Measurements from ENCODE around the genes OSBPL1A, HRH4 and PSMA8.

DNA sequence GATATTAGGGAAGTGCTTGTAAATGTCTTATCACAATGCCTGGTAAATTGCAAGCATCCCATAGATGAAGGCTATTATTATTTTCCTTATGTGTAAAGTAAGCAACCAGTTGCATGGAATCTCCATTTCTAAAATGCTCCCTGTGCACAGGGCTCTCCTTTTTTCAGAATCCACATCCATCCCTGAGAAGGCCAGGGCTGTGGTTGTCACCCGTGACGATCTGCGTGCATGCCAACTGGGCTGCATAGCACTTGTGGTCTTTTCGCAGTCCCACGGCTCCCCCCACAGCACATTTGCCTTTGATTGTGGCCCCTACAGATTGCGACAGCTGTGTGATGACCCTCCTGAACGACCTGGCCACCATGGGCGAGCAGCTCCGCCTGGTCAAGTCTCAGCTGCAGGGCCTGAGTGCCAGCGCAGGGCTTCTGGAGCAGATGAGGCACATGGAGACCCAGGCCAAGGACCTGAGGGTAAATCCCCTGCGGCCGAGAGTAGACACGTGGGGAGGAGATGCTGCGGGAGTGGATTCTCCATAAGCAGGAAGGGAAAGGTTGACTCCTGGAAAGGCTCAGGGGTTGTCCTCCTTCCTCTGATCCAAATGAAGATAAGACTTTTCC is 119.9 kb upstream of the TTC39C start:
- PRO-cap: no peak

DNA sequence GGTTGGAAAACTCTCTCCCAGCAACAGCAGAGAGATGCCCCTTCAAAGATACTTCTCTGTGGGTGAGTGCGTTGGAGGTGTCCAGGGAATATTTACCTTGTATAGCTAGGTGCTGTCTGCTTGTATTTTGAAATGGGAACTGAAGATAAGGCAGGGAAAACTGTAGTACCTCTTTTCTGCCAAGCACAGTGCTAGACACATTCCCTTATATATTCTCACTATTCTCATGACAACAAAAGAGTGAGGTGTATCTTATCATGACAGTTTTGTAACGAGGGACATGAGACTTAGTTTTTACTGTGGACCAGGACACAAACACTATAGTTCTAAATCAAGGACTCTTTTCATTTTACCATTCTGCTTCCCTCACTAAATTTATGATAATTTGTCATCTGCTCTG is 2.1 kb downstream of the TTC39C start:
- PRO-cap: no peak

DNA sequence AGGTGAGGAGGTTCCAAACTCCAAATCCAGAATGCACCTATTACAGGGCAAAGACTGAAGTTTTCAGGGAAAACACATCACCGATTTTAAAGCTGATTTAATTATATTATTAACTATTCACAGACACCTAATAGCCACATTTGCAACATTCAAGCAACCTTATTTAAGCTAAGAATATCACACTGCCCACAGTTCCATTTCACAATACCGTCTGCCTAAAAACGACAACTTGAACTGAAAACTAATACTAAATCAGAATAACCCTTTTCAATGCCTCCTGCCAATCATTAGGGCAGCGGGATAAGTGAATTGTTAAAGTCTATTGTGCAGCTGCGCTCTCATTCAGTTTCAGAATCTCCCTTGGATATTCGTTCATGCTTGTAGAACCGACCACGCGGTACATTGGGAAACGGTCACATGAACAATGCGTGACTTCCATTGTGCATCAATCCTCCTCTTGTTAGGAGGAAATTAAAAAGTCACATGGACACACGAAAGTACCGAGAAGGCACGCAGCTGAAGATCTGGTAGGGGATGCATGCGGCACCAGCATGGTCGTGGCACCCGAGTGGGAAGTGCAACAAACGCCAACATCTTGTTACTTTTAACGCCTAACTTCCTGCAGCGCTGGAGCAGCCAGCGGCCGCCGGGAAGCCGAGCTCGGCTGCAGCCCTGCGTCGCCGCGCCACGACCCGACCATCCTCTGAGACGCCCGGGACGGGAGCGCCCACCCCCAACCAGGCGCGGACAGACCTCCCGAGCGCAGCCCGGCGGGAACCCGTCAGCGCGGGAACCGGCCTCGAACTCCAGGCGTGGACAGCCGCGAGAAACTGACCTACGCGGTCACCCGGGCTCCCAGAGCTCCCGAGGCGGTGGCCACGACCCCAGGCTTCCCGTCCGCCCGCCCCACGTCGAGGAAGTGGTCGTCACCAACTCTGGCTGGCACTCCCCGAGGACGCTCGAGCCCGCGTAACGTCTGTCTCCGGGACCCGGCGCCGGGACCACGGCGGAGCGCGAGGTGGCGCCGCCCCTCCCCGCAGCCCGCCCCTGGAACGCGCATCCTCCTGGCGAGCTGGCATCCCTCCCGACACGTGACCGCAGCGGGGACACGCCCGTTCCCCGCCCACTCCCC is at the start of gene OSBPL1A:
Gene OSBPL1A (minus strand): TSS at position 1,005 of the 1,132 bp plus-strand sequence.
- PRO-cap: bidirectional peak, plus-strand start at position 482 of the sequence, minus-strand start at position 404 of the sequence; bidirectional peak, plus-strand start outside the sequence, minus-strand start at position 978 of the sequence

DNA sequence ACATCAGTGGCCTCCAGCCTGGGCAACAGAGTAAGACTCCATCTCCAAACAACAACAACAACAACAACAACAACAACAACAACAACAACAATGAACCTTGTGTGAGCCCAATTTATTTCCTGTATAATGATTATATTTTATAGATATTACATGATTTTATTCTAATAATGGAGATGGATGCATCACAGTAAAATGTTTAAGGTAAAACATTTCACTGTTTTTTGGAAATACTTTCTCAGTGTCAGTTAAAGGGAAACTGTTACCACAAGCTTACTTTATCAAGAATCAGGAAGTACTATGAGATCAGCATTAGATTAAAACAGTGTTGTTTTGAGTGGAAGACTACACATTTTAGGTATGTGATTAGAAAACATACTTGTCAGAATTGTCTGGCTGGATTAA is at the start of gene HRH4:
Gene HRH4 (plus strand): TSS at position 345 of the 402 bp plus-strand sequence.
- PRO-cap: no peak

DNA sequence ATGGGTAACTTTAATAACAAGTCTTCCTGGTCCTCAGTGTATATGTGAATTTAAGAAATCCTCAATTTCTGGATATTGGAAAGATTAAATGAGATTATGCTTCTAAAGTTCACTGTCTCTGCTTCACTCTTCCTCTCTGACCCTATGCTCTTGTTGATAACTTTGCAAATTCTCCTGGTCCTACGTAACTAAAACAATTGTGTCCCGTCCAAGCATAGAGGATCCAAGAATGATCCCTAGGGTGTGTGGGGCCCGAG is 363.9 kb downstream of the ZNF521 start:
- PRO-cap: no peak

GRCh38 chr18:25288835-25289306 is 63.1 kb downstream of the ZNF521 start:
- PRO-cap: no peak

GRCh38 chr18:25725123-25725491 is 365.3 kb downstream of the SS18 start:
- PRO-cap: no peak

DNA sequence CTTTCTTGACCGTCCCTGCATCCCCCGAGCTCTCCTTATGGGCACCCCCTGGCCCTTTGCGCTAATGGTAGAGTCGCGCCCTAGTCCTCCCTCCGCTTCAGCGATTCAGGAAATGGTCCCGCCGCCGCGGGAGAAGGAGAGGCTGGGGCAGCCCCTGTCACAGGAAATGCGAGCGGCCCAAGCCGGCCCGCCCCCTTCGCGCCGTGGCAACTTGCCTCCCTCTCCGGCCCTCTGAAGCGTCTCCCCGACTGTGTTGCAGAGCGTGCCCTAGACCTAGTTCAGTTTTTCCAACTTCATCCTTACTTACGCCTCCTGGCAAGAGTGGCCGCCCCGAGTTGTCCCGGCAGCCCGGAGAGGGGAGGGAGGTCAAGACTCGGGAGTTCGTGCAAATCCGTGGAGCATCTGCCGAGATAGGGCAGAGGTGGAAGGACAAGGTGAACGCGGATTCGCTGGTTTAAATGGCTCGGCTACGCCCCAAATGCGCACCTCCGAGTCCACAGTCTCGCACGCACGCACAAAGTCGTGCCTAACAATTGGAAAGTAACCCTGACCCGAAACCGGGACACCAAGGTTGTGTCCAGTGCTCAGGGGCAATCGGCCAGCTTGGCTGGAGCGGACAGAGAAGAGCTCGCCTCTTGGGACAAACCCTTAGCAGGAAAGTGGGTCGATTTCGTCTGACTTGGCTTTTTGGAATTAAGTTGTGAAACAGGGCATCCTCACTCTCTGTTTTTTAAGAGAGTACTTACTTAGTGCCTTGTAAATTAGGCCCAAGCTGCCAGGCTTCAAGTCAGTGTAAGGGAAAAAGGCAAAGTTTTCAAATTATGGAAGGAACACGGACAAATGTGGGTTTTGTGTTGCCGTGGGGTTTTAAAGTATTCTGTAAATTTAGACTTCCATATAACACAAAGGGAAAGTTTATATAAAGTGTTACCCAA is 643 bp upstream of the SS18 start:
- PRO-cap: bidirectional peak, plus-strand start at position 111 of the sequence, minus-strand start at position 107 of the sequence; bidirectional peak, plus-strand start at position 491 of the sequence, minus-strand start at position 252 of the sequence

DNA sequence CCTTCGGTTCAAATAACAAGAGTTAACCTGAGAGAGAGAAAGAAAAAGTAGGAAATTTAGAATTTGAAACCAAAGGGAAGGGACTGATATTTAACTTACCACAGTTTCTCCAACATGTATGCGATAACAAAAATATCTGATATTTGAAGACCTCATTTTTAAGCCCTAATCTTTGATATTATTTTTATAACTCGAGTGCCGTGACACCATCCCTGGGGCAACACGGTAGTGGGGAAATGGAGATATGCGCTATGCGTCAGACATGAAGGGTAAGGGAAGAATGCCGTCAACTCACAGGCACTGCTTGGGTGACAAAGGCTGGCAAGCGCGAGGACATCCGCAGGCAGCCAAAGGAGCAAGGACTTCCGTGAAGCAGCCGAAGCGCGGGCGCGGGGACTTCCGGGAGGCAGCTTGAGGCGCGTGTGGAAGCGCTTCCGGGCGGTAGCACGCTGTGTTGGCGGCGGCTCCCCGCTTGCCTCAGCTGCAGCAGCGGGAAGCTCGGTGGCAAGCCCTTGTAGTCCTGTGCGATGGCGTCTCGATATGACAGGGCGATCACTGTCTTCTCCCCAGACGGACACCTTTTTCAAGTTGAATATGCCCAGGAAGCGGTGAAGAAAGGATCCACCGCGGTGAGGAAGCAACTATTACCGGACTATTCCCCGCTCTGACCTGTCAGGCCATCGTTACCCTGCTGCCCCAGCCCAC is at the start of gene PSMA8:
Gene PSMA8 (plus strand): TSS at position 431 of the 705 bp plus-strand sequence.
- PRO-cap: no peak

DNA sequence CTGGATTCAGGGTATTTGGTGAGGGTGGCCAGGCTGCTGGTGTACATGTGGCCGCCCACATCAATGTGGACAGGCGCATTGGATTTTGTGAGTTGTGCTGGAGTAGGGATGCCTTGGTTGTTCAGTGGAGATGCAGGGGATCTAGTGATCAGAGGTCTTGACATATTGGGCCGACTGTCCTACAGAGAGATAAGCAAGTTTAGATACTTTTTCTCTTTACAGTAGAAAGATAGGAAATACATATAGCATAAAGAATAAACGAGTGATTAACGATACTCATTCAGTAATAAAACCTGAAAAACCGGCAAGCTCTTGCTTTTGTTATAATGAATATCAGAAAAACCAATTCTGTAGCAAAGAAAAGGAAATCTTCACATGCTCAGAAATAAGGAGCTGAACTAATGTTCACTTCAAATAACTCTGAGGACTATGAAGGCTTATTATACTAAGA is 47.3 kb downstream of the KCTD1 start:
- PRO-cap: no peak

GRCh38 chr18:27143762-27144190 is 41.3 kb downstream of the CHST9 start:
- PRO-cap: no peak

GRCh38 chr18:27989991-27990429 is 186.9 kb downstream of the CDH2 start:
- PRO-cap: no peak

DNA sequence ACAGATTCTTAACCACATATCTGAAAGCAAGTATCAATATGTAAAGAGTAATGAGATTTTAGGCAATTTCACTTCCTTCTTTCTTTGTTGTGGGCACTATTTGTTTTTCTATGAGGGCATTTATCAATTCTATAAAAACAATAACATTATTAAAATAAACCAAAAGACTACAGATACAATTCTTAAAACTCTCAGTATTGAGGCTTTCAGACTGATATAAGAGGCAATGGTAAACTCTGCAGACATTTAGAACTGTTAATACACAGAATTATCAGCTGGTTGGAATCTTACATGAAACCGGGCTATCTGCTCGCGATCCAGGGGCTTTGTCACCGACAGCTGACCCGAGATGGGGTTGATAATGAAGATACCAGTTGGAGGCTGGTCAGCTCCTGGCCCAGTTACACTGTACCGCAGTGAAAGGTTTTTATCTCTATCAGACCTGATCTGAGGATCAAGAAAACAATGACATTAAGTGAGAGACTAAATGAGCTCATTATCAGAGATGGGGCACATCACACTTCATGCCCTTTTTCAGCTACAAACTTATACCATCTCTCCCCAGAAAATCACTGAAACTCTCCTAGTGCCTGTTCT is 167.4 kb downstream of the CDH2 start:
- PRO-cap: no peak

GRCh38 chr18:28127211-28127686 is 49.7 kb downstream of the CDH2 start:
- PRO-cap: no peak

DNA sequence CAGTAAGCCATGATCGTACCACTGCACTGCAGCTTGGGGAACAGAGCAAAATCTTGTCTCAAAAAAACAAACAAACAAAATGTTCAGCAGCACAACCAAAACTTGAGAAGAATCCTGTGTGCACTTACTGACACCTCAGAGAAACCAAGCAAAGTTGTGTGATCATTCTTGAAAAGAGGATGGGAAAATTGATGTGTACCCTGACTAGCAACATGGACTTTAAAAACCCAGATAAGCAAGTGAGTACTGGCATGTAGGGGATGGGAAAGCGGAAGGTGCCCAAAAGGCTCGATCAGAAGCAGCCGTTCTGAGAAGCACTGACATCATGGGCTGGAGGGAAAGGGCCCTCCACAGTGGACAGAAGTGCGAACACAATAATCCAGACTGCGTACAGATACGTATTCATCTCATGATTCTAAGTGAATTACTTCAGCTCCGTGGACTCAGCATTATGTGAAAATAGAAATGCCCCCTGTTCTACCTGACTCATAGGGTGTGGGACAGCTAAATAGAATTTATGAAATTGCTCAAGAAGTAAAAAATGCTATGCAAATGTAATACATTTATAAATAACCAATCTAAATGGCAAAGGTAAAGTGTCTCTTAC is 42.2 kb downstream of the CDH2 start:
- PRO-cap: no peak

DNA sequence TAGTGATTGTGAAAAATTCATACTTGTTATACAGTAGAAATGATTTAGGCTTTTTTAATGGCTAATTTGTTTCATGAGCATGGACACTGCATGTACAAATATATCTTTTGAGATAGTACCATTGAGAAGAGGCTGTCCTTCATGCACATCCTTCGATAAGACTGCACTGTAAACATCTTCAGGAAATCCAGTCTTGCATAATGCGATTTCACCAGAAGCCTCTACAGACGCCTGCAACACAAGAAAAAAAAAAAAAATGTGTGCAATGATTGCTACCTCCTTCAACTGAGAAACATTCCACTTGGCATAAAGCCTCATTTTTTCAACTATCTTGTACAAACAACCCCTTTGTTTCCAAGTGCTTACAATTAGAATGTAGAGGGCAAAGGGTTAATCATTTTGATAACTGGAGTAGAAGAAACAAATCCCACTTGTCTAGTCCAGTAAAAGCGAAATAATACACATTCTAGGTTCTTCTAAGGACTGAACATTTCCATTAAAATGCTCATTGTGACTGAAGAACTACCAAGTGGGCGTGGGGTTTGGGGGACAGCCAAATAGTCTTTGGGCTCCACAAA is 29.3 kb downstream of the CDH2 start:
- PRO-cap: no peak

- PRO-cap: no peak
Measured at GRCh38 chr18:28168730-28168929, 8.3 kb downstream of the CDH2 start.

DNA sequence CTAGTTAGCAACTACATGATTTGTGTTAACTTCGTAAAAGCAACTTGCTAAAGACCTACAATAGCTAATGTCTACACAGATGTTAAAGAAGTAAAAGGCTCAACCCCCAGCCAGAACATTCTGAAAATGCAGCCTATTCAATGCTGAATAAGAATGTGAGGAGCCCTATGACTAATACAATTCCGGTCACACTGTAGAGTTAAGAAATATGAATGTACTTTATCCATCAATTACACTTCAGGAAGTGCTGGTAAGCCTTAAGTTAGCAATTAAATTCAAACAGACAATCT is 591.0 kb upstream of the CDH2 start:
- PRO-cap: no peak

DNA sequence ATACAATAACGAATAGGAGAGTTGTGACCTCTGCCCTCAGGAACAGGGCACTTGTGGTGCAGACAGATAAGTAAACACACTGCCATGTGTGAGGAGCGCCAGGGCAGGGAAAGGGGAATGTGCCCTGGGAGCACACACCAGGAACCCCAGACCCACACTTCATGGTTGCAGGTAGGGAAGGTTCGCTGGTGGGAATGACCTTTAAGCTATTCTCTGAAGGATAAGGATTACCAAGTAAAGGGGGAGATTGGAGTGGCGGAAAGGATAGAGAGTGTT is 42.2 kb upstream of the DSC1 start:
- PRO-cap: no peak

- PRO-cap: no peak
Measured at GRCh38 chr18:31250921-31251300, 67.0 kb upstream of the DSG1 start.